Stomach (tissue), 7 donors: ENCODE results near the genes NRIP1, TMPRSS15 and JAM2.

GRCh38 chr21:15063807-15064442 lies 875 bp downstream of the NRIP1 start:
- PRO-cap = bidirectional peak, plus-strand start at chr21:15064293, minus-strand start at chr21:15064277
- RAMPAGE, long total RNA, 5 experiments = no peak in any of the 5 experiments
- RRBS = under 1% methylated on average over 25 of the region's 39 CpGs

GRCh38 chr21:15064443-15065530 lies at the start of gene NRIP1:
Gene NRIP1, minus strand, starts transcription at chr21:15065000.
- PRO-cap = bidirectional peak, plus-strand start at chr21:15064781, minus-strand start at chr21:15064690; bidirectional peak, plus-strand start at chr21:15065159, minus-strand start at chr21:15064988
- RAMPAGE, long total RNA, 5 experiments = start-site peak on the minus strand in 2 of 5 experiments, at chr21:15064378-15065058 at its widest, 13 to 21 reads per replicate
- RRBS = 1% methylated on average over 87 of the region's 144 CpGs

GRCh38 chr21:15513935-15514681 lies 215.7 kb upstream of the USP25 start:
- PRO-cap = unidirectional peak, minus-strand start at chr21:15514315
- RAMPAGE, long total RNA, 5 experiments = no peak in any of the 5 experiments
- RRBS = no CpG with 5 or more reads among the region's 7 CpGs

DNA sequence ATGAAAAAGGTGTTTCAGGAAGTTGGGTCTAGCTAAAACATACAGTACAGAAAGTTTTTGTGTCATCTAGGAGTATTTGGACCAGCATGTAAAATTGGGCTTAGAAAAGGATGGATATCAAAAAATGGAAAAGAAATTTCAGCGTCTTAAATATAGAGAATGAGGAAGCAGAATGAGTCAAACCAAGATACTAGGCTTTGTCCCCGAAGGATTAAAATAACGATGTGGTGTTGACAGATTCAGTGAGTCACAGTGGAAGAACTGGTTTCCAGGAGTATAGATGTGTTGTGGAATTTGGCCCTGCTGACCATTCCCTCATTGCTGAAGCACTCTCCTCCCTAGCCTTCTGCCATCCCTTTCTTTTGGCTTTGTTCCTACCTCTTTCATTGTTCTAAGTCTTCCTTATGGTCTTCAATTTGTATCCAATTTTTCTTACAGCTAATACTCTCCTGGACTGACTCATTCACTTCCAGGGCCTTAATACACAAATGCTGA lies 23.1 kb upstream of the USP25 start:
- PRO-cap = no peak
- RAMPAGE, long total RNA, 5 experiments = no peak in any of the 5 experiments
- RRBS = no CpG with 5 or more reads among the region's 3 CpGs

- PRO-cap = no peak
- RAMPAGE, long total RNA, 5 experiments = no peak in any of the 5 experiments
- RRBS = no CpG with 5 or more reads among the region's 5 CpGs
Measured at GRCh38 chr21:15885532-15886038, 155.8 kb downstream of the USP25 start.

DNA sequence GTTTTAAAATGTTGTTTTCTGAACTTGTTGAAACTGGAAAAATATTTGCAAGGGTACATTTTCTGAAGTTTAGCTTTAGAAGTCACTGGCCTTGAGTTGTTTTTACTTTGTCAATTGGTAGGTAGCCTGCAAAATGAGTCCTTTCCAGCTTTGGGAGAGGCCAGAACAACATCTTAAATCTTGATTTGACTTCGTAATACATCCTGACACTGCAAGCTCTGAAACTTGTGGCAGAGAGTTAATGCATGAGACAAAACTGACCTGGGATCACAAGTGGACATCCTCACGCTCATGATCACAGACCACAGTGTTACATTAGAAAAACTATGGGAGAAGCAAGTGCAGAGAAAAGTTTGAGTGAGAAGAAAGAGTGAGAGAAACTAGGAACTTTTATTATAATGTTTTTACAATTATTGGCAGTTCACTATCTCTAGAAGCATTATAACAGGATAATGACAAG lies 550.9 kb downstream of the USP25 start:
- PRO-cap = no peak
- RAMPAGE, long total RNA, 5 experiments = no peak in any of the 5 experiments
- RRBS = no CpG with 5 or more reads among the region's 2 CpGs

- PRO-cap = bidirectional peak, plus-strand start at chr21:16303178, minus-strand start at chr21:16303042
- RAMPAGE, long total RNA, 5 experiments = no peak in any of the 5 experiments
- RRBS = no CpG with 5 or more reads among the region's 4 CpGs
Measured at GRCh38 chr21:16302783-16303255, 573.0 kb downstream of the USP25 start.

GRCh38 chr21:16538956-16539203 lies 809.1 kb downstream of the USP25 start:
- PRO-cap = no peak
- RAMPAGE, long total RNA, 5 experiments = no peak in any of the 5 experiments
- RRBS = no CpG with 5 or more reads among the region's 5 CpGs

DNA sequence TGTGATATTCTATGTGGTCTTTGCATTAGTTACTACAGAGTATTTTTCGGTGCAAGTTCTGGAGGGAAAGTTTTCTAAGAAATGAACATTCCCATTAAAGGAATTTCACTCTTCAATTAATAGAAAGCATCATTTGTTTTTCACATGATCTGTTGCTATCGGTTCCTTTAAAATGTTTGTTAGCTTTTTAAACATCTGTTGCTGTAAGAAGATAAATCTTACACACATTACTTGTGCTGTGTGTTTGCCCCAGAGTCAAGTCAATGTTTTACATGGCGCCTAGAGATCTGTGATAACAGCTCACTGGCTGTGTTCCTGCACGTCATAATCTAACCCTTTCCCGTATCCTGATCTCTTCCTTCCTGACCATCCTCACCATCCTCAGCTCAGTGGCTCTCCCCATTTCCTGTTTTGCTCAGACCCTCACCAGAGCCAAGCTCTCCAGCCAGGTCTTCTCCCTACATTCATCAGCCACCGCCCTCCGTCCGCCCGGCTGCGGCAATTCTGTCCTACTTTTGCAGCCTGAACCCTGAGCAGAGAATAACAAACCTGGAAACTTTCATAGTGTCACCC lies 824.6 kb downstream of the USP25 start:
- PRO-cap = no peak
- RAMPAGE, long total RNA, 5 experiments = no peak in any of the 5 experiments
- RRBS = no CpG with 5 or more reads among the region's 10 CpGs

GRCh38 chr21:16835819-16836099 lies 677.1 kb upstream of the CXADR start:
- PRO-cap = no peak
- RAMPAGE, long total RNA, 5 experiments = no peak in any of the 5 experiments
- RRBS = no CpG with 5 or more reads among the region's 1 CpG

DNA sequence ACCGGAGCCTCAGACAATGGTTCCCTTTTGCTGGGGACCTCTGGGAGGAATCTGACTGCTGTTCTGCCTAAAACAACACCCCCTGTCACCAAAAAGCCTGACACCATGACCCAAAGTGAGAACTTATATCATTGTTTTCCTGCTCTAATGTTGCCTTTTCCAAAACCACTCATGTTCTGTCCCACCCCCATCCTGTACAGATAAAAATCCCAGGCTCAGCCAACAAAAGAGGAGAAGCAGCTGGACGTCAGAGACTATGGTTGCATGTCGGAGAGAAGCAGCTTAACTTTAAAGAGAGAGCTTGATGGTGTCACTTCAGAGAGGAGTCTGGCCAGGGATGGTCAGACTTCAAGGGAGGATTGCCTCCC lies 327.1 kb upstream of the CXADR start:
- PRO-cap = no peak
- RAMPAGE, long total RNA, 5 experiments = no peak in any of the 5 experiments
- RRBS = no CpG with 5 or more reads among the region's 3 CpGs

- PRO-cap = no peak
- RAMPAGE, long total RNA, 5 experiments = no peak in any of the 5 experiments
- RRBS = no CpG with 5 or more reads among the region's 4 CpGs
Measured at GRCh38 chr21:17467153-17467628, 45.7 kb upstream of the CXADR start.

DNA sequence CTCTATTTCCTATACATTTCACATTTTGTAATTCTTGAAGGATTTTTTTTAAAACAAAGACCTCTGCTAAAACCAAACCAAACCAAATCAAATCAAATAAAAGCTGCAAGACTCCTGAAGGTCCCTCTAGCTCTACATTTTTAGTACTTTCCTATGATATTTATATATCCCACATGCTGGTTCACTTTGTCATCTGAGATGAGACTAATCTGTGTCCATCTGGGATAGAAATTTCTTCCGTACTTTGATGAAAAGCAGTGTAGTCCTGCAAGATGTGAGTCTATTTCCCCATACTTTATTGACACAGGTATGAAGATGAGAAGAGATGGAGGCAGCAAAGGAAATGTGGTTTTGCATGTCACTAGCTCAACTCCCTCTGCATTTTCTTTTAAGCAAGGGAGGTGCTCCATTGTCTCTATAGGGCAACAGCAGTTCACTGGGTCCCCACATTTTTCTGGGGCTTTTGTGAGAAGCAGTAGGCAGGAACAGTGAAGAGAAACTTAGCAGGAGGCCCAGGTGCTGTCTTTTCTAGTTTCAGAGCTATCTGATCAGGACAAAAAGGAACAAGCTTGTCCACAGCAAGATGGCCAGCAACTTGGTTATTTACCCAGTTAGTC lies 37.2 kb downstream of the C21orf91 start:
- PRO-cap = no peak
- RAMPAGE, long total RNA, 5 experiments = no peak in any of the 5 experiments
- RRBS = no CpG with 5 or more reads among the region's 1 CpG

GRCh38 chr21:17817924-17818530 lies 1.1 kb downstream of the C21orf91 start:
- PRO-cap = no peak
- RAMPAGE, long total RNA, 5 experiments = no peak in any of the 5 experiments
- RRBS = no CpG with 5 or more reads among the region's 4 CpGs

- PRO-cap = no peak
- RAMPAGE, long total RNA, 5 experiments = no peak in any of the 5 experiments
- RRBS = no CpG with 5 or more reads among the region's 3 CpGs
Measured at GRCh38 chr21:18403286-18403995, at the start of gene TMPRSS15. Gene TMPRSS15, minus strand, starts transcription at chr21:18403785.

DNA sequence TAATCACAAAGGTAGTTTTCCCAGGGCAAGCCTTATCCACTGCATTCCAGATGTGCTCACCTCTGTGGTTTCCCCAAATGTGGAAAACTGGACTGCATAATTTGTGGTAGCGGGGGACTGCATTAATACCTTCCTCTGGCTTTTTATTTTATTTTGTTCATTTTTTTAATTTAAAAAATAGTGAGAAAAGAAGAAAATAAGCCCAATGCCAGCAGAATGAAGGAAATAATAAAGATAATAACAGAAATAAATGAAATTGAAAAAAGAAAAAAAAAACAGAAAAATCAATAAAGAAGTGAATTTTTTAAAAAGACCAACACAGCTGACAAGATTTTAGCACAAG lies 941.6 kb upstream of the TMPRSS15 start:
- PRO-cap = no peak
- RAMPAGE, long total RNA, 5 experiments = no peak in any of the 5 experiments
- RRBS = no CpG with 5 or more reads among the region's 1 CpG

GRCh38 chr21:25424658-25424927 lies 182.7 kb downstream of the MRPL39 start:
- PRO-cap = no peak
- RAMPAGE, long total RNA, 5 experiments = no peak in any of the 5 experiments
- RRBS = no CpG with 5 or more reads among the region's 1 CpG

- PRO-cap = bidirectional peak, plus-strand start at chr21:25639279, minus-strand start at chr21:25639105; bidirectional peak, plus-strand start at chr21:25639449, minus-strand start at chr21:25639438
- RAMPAGE, long total RNA, 5 experiments = start-site peak on the plus strand in 3 of 5 experiments, at chr21:25639356-25639811 at its widest, 7 to 25 reads per replicate
- RRBS = 7% methylated on average over 11 of the region's 68 CpGs
Measured at GRCh38 chr21:25639206-25640186, at the start of gene JAM2. Gene JAM2, plus strand, starts transcription at chr21:25639258.

GRCh38 chr21:25897384-25897845 lies 162.6 kb downstream of the GABPA start:
- PRO-cap = no peak
- RAMPAGE, long total RNA, 5 experiments = start-site peak on the minus strand in 1 of 5 experiments, at chr21:25897599-25897635 at its widest, 44 reads per replicate
- RRBS = no CpG with 5 or more reads among the region's 4 CpGs

DNA sequence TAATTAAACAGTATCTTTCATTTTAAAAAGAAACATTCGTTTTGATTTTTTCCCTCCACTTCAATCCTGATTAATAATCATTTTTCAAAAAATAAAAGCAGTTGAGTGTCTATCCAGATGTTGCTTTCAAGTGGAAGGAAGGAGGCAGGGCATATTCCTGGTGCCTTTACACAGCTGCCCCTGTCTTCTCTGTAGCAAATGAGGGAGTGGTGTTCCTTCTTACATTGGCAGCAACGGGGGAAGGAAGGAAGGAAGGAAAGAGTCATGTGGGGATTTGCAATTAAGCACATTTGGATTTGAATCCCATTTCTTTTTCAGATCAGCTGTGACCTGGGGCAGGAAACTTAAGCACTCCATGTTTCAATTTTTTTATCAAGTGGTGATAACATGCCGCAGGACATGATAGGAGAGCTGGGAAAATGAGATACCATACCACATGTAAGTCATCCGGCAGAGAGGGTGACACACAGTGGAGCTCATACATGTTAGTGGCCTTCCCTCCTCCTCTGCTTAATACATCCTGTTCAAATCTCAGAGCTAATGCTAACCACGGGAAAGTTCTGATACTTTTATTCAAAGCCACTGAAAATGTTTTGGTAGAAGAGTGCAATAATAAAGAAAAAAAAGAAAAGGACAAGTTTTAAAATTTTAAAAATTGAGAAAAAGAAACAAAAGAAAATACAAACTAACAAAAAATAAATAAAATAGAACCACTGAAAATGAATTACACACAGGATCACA lies 186.8 kb downstream of the APP start:
- PRO-cap = no peak
- RAMPAGE, long total RNA, 5 experiments = no peak in any of the 5 experiments
- RRBS = no CpG with 5 or more reads among the region's 5 CpGs